ENCODE measurements around the gene ADAM29.

DNA sequence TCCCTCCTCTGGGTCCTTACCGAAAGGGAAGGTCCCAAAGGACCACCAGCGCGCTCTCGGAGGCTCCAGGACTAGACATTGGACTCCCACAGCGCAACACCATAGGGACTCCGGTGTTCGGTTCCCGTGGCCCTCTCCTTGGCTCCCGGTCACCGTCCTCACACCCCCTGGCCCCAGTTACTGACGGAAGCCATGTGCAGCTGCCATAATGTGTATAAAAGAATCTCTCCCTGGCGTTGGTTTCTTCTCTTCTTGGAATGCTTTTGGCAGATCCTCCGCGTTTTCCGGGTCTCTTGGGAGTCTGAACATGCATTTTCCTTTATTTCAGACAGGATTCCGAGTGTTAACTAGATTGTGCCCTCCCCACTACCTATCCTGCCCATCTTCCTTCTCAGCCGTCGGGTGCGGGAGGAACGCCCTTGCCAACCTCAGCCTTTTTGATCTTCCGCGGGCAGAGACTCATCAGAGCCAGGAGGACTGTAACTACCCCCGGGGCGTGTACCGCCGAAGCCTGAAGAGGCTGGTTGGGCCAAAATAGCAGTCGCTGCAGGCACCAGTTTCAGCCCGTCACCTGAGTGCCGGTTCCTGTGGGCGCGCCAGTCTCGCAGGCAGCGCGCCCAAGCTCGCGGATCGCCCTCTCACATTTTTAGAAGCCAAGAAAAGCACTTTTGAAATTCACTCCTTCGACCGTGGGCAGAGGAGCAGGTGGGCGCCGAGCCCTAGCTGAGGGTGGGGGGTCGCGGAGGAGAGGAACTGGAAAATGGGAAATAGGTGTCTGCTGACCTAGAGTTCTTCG is 69.6 kb downstream of the FBXO8 start:
- PRO-cap: no peak

- PRO-cap: no peak
These were observed at the start of gene ADAM29 for GRCh38 chr4:174918141-174918712. Gene ADAM29, plus strand, starts transcription at chr4:174918358.

- PRO-cap: no peak
These were observed 101.8 kb downstream of the ADAM29 start for GRCh38 chr4:175020022-175020221.

DNA sequence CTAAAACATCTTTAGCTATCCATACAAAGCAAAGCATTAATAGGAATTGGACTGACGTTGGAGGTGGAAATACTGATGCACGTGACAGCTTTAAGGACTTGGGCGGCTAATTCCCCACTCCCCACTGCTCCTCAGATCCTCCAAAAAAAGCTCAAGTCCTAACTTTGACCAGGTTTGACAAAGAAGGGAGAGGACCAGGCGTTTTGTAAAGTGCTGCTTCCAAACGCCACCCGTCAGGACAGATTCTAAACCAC is 490 bp upstream of the SPCS3 start:
- PRO-cap: no peak

DNA sequence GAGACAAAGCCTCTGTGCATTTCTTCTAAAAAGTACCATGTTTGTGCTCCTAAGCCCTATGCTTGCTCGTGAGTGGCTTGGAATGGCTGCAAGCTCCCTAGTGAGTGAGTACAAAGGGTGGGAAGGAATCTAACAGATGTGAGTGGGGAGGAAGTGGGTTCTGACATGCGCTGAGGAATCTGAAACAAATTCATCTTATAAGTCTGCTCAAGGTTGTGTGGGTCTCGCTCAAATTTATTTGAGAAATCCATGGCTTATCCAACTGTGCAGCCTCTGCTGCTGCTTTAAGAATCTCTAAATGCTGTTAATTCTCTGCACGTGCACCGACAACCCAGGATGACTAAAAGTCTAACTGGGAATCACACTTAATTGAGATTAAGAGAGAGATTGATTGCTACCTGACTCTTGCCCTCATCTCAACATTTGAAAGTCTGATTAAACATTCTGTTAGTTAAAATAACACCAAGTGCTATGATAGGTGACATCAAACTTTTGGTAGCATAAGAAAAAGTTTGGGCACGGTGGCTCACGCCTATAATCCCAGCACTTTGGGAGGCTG is 13.5 kb downstream of the SPCS3 start:
- PRO-cap: no peak

GRCh38 chr4:176380582-176381295 is 61.0 kb downstream of the SPCS3 start:
- PRO-cap: no peak

DNA sequence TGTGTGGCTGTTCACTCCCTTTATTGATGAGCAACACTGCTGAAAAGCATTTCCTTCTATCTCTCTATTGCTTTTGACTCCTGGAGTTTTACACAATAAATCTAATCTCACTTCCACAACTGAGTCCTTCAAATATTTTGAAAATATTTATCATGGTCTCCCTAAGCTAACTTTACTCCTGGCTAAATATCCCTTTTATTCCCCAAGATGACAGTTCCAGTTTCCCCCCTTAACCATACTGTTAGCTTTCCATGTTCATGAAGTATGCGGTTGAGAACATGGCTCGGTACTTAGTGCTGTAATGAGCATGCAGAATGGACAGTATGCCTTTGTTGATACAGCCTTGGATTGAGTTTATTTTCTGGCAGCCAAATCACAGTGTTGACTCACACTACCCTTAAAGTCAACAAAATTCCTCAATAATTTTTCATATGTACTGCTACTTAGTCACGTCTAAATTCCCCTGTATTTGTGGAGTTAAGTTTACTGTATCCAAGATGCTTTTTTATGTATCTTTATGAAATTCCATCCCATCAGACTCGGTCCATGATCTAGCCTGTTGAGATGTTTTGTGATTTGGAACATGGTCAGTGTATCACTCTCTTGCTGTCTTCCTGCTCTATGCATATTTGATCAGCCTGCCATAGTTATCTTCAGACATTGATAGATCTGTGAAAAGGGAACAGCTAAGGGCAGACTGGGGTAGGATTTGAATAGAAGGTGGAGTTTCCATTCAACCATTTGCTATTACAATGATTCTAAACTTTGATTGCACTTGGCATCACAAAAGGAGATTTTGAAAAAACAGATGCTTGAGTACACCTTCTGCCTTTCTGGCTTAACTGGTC is 1.5 kb upstream of the VEGFC start:
- PRO-cap: no peak

- PRO-cap: no peak
These were observed 2184.0 kb upstream of the TENM3 start for GRCh38 chr4:180059289-180059513.

GRCh38 chr4:181293007-181293377 is 950.2 kb upstream of the TENM3 start:
- PRO-cap: no peak

DNA sequence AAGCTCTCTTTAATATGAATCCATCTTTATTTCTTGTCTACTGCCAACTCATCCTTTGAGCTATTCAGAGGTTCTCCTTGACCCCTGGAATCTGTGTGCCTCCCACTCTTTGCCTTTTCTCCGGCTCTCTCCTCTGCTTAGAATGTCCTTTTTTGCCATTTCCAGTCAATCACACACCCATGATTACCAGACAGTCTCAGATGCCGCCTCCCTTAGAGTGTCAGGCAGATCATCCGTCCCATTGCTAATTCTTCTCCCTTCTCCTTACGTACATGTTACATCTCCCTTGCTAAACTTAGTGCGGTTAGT is 52.0 kb upstream of the TENM3 start:
- PRO-cap: no peak

DNA sequence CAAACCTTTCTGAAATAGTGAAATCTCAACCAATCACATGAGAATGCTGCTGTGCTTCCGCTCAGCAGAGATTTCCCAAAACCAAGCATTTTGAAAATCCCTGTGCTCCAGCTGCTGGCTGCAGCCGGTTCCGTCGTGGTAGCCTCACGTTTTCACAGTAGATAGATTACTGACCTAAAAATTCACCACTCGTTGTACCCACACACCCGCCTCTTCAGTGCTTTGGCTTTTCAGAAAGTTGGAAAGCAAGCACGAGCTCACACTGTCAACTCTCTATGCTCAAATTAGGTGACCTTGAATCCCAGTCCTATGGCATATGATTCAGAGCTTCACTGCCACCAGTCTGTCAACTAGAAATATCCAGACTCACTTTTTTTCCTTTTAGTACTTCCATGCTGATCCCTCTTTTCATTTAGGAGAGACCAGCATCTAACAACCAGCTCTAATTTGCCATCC is 168.9 kb downstream of the DCTD start:
- PRO-cap: no peak

GRCh38 chr4:182862717-182863392 is 54.3 kb downstream of the DCTD start:
- PRO-cap: no peak

DNA sequence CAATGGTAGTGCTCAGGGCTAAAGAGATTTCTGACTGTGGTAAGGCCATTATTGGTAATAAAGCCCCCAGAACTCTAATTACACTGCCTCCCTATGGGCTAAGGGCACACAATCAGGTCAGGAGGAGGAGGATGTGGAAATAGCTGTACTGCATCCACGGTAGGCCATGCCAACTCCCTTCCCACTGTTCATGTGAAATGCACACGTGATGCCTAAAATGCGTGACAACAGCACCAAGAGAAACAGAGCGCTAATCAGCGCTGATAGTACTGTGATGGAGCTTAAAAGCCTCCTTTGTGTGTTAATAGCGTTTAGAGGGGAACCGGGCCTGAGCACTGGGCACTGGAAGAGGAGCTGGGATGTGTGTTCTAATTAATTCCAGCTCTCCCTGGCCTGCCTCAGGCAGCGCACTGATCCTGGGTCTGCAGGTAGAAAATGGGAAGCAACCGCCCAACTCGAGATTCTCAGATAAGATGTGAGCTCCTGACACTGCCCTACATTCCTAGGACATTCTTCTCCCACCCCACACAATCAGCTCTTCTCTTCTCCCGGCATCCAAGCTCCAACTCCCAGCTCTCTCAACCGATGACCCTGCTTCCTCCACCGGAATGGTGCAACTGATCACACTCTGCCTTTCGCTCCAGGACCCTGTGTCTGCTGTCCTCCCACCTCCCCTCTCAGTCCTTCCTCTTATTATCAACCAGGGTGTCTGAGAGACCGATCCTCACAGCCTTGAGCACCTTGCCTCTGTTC is 12.8 kb downstream of the DCTD start:
- PRO-cap: no peak

- PRO-cap: no peak
These were observed 1.0 kb upstream of the DCTD start for GRCh38 chr4:182918254-182918573.

GRCh38 chr4:183100804-183101175 is 1.7 kb downstream of the WWC2 start:
- PRO-cap: no peak

DNA sequence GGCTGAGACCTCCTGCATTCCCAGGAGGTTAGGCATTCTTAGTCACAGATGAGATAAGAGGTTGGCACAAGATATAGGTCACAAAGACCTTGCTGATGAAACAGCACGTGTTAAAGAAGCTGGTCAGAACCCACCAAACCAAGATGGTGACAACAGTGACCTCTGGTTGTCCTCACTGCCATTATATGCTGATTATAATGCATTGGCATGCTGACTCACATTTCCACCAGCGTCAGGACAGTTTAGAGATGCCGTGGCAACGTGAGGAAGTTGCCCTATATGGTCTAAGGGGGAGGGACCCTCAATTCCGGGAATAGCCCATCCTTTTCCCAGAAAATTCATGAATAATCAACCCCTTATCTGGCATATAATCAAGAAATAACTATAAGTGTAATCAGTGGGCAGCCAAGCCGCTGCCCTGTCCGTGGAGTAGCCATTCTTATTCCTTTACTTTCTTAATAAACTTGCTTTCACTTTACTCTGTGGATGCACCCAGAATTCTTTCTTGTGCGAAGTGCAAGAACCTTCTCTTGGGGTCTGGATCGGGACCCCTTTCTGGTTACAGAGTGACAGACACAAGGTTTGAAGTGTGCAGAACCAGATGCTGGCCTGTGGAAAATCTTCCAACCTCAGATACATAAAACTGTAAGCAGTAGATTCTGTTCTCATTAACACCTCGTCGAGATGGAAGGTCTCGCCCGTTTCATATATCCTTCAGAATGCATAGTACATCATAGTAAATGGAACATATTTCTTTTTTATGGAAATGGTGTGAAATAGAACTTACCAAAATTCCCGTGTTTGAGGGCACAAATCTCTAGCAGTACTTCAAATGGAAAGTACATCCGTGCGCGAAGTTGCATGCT is 26.9 kb upstream of the CLDN24 start:
- PRO-cap: no peak

DNA sequence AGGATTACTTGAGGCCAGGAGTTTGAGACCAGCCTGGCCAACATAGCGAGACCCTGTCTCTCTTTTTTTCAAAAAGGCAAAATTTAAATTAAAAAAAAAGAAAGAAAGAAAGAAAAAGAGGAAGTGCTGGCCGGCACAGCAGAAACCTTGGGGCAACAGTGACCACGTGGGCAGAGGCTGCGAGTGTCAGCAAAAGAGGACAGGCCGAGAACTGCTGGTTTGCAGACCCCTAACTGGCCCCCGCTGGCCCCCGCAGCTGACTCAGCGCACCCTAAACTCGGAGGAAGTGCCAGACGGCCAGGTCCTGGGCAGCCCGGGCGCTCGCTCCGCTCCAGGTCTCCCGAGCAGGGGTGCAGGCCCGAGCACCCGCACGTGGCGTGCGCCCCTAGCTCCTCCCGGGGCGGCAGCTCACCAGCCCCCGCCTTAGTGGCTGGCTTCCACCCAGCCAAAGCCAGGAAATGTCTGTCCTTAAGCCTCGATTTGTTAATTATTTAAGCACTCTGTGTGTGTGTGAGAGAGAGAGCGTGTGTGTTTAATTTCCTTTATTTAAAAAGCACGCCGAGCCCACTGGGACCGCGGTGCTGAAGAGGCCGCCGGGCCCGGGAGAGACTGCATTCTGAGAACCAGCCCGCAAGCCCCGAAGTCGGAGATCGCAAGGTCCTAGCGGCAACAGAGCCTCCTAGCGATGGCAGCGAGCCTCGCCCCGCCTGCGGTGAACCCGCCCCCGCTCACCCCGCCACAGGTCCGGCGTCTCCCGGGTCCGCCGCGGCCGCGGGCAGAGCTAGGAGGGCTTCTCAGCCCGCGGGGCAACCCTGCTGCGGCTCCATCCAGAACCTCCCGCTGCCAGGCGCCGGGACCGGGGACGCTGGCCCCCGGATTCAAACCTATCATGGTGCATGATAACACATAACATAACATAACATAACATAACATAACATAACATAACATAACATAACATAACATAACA is 46.0 kb upstream of the CDKN2AIP start:
- PRO-cap: unidirectional peak, plus-strand start at position 173 of the sequence; unidirectional peak, plus-strand start at position 292 of the sequence; unidirectional peak, minus-strand start at position 618 of the sequence; unidirectional peak, minus-strand start at position 652 of the sequence

- PRO-cap: no peak
These were observed 31.6 kb upstream of the CDKN2AIP start for GRCh38 chr4:183412774-183413320.

GRCh38 chr4:183443595-183444244 is 716 bp upstream of the CDKN2AIP start:
- PRO-cap: bidirectional peak, plus-strand start at chr4:183443901, minus-strand start at chr4:183443884

DNA sequence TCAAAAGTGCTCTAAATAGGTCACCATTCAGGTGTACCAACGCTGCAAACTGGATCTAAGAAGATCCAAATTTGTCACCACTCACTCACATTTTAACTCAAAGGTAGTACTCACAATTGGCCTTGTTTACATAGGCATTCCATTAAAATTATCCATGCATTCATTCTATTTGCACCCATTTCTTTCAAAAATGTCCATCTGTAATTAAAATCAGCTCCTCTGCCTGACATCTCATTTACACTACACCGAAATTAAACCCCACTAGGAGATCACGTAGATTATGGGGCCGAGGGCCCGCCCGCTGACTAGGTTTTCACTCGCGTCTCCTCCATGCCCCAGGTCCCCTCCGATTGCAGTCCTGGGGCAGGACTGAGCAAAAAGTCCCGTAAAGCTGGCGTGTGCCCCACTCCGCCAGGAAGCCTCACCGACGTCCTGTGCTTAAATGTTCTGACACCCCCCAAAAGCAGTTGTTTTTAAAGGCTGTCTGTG is 1.3 kb upstream of the ING2 start:
- PRO-cap: unidirectional peak, plus-strand start at position 281 of the sequence

Data from mucosa of descending colon (tissue), 1 donor.